Mononuclear cell (primary cell): ENCODE results near the genes CLEC2B, KLRF2, KLRC4, PRH1, TAS2R13, TAS2R43 and TAS2R30.

DNA sequence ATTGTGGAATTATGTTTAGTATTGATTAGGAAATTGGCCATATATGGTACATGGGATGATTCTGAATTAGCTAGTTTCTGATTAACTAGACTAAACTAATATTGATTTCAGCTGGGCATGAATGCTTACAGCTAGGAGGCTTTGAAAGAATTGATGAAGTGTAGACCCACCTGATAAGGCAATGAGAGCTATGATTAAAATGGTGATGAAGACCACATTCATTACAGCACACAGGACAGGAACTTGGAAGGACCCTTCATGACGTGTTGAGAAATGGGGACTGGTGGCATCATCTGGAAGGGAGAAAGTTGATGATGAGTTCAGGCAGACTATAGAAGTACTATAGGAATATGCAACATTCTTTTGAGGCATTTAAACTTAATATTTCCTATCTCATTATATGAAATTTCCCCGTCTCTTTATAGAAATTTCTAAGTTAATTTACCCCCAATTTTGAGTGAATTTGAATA lies 4.5 kb downstream of the CD69 start:
- RRBS: no CpG with 5 or more reads among the region's 2 CpGs

GRCh38 chr12:9776112-9776425 lies 15.4 kb upstream of the CD69 start:
- RRBS: no CpG with 5 or more reads among the region's 2 CpGs

DNA sequence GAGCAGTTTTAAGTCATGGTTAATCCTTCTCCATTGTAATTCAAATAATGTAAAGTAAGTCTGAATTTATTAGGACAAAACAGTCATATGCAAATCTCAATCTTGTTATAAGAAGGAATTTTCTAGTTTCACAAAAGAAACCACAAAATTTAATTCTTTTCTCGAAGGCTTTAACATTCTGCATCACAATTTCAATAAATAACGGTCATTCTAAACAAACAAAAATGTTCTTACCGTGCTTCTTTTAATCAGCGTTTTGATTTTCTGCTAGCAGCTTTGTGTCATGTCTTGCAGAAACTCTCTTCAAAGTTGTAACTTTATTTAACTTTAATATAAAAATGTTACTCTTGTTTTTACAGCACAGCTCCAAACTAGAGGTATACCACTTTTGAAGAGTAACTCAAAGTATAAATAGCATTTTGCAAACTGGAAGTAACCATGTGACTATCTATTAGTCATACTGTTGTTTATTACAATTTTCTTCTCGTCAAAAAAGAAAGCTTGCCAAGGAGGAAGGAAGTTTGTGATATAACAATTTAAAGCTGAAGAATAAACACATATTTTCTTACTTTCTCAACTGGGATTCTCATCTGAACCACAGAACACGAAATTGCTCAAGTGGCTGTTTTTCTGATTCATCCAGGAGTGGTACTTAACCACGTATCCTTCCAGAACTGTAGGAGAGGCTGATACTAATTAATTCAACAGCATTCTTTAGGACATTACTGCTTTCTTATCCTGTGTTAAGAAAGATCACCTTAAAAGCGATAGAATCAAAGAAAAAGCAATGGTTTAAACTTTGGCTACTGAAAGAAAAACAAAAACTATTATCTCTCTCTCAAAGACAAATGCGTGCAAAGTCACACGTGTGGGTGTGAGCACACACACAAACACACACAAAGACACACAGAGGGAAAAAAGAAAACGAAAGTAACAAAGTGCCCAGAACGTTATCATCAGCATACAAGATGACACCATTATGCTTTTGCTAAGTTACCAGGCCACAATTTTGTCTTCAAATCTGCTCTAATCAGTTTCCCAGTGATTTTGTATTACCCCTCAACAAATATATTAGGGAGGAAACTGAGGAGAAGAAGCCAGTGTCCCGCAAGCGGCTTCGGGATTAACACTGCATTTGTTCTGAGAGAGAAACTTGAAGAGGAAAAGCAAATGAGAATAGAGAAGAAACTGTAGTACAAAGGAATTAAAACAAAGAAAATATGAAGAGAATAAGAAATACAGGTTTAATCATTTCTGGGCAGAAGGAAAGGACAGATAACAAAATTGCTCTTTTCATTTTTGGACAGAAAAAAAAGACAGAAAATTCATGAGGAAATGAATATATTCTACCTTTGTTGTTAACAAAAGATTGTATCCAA lies at the start of gene CLEC2B:
TSS of gene CLEC2B (minus strand) at position 384 of the 1,379 bp plus-strand sequence.
- RRBS: no CpG with 5 or more reads among the region's 15 CpGs

- RRBS: no CpG with 5 or more reads among the region's 5 CpGs
These were observed at the start of gene KLRF2 for GRCh38 chr12:9881212-9881768. Gene KLRF2, plus strand, starts transcription at chr12:9881489.

- RRBS: no CpG with 5 or more reads among the region's 5 CpGs
These were observed 11.0 kb downstream of the OLR1 start for GRCh38 chr12:10160915-10161276.

- RRBS: no CpG with 5 or more reads among the region's 26 CpGs
These were observed 480 bp upstream of the GABARAPL1 start for GRCh38 chr12:10212143-10212650.

- RRBS: no CpG with 5 or more reads among the region's 5 CpGs
These were observed 18.7 kb upstream of the KLRD1 start for GRCh38 chr12:10288824-10289455.

GRCh38 chr12:10363519-10364378 lies 26.1 kb downstream of the KLRK1 start:
- RRBS: no CpG with 5 or more reads among the region's 14 CpGs

DNA sequence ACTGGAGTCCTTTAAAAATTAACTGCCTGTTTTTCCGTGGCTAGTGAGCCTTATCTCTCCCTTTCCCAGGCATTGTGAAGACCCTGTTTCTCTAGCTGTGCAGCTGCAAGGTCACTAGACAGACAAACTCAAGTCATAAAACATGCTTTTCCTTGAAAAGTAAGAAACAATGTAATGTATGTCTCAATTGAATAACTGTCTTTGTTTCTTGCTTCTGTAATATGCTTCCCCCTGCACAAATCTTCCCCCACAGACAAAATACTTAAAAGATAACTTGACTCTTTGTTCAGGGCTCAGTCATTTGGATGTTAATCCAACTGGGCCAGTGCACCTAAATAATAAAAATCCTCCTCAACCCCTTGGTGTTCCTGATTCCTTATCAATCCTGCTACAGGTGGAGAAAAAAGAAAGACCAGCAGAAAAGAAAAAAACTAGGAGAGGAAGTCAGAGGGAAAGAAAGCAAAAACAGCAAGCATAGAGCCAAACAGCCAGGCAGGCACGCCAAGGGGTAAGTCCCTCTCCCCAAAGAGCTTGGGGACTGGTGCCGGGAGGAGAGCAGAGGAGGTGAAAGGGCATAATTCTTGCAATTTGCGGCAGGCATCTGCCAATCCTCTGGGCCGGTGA lies 21.7 kb downstream of the KLRK1 start:
- RRBS: no CpG with 5 or more reads among the region's 5 CpGs

GRCh38 chr12:10409279-10409775 lies at the start of gene KLRC4:
Gene KLRC4, minus strand, starts transcription at chr12:10409757.
- RRBS: no CpG with 5 or more reads among the region's 1 CpG

DNA sequence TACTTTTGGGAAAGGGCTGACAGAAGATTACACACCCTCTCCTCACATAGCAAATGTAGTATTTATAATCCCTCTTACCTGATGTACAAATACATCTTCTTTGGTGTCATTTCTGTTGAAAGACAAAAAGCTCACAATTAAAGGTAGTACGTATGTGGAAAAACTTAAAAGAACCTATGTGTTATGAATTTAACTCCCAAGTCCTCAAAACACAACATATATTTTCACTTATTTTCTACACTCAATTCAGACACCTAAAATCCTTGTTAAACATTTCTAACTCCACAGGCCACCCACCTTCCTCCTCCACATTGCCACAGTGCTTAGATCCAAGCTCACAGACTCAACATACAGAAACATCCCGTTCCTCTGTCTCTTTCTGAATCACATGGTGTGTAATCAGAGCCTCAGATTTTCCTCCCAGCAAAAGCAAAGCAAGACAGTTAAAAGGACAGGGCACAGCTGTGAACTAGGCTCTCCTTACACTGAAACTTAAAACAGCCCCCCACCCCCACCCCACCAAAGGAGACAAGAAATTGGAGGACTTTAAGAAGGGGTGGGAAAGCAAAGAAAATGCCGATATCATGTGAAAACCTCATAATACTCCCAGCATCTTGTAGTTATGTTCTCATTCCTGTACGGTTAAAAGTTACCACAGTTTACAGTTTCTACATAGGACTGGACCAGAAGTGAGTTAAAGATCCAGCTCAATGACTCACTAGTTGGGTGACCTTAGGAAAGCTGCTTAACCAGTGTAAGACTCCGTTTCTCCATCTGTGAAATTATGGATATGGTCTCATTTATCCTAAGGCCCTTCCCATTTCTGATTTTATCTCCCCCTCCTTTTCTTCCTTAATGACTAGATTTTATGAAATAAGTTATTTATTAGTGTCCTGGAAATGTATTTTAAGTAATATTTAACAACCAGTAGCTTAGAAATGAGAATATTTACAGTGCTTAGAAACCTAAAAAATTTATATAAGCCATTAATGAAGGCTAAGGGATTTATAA lies 4.8 kb downstream of the YBX3 start:
- RRBS: no CpG with 5 or more reads among the region's 5 CpGs

DNA sequence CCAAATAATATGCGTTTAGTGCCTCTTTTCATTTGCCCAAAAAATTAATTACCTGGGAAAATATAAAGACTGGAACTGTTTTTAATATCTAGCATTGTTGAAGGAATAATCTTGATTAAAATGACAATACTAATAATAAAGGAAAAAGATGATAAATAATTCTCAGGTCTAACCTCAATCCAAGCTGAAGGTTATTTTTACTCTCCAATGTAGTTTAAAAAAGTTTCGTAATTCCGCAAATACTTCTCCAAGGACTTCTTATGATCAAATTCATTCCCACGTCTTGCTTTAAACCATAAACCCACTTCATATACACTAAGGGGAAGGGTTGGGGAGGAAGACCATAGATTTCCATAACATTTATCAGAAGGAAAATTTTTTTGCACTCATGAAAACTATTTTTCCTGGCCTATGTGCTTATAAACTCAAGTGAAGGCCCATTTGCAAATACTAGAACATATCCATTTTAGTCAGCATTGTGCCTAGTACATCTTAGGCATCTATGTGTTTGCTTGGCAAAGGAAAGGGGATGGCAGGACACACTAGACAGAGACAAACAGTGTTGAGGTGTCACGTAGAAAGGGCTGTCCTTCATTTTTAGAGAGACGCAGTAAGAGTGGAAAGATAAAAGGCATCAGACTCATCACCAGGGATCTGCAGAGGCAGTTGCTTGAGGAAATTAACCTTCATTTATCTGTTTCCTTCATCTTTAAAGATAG lies 2.3 kb downstream of the YBX3 start:
- RRBS: no CpG with 5 or more reads among the region's 6 CpGs

GRCh38 chr12:10884130-10884397 lies at the start of gene PRH1:
Gene PRH1, minus strand, starts transcription at chr12:10884255.
- RRBS: no CpG with 5 or more reads among the region's 2 CpGs

DNA sequence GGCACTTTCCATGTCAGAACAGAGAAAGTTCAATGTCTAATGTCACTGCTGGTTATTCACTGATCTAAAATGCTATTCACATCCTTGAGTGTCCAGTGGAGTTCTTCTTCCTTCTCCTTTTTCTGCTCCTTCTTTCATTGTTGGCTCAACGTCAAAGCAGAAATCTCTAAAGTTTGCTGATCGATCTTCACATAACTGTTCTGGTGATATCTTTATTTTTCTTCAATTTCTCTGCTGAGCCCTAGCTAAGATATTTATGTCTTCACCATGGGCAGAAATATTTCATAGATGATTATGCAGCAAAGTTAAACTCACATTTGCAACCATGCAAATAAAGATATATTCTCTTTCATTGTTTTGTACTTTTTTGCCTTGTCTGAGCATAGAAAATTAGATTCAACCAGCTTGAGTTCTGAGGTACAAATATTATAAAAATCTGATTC lies at the start of gene TAS2R13:
TSS of gene TAS2R13 (minus strand) at position 276 of the 443 bp plus-strand sequence.
- RRBS: no CpG with 5 or more reads among the region's 2 CpGs

GRCh38 chr12:11092064-11092478 lies at the start of gene TAS2R43:
Gene TAS2R43, minus strand, starts transcription at chr12:11092313.
- RRBS: no CpG with 5 or more reads among the region's 7 CpGs

- RRBS: no CpG with 5 or more reads among the region's 6 CpGs
These were observed at the start of gene TAS2R30 for GRCh38 chr12:11134359-11135066. Gene TAS2R30, minus strand, starts transcription at chr12:11134644.

- RRBS: no CpG with 5 or more reads among the region's 6 CpGs
These were observed 10.6 kb upstream of the TAS2R30 start for GRCh38 chr12:11144948-11145590.

- RRBS: no CpG with 5 or more reads among the region's 9 CpGs
These were observed 101.7 kb upstream of the ETV6 start for GRCh38 chr12:11547802-11548152.

DNA sequence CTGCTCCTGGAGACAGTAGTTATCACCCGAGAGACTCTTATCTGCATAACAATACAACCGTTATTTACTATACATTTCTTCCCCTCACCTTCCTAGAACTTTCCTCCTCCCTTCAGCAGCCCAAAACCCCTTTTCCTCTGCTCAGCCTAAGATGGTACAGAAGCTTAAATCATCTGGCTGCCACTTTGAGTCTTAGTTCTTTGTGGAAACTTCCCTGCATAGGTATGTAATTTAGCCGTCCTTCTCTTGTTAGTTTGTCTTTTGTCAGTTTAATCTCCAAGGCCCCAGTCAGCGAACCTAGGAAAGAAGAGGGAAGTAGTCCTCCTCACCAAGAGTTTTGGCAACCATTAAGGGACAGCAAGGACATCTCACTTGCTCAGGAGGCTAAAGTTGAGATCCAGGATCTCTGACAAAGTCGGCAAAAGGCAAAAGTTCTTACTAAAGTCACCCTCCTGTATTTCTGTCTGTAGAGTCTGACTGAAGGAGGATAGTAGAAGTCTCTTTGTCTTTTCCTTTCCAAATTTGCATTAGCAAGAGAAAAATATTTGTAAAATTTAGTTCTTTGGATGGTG lies 40.2 kb upstream of the ETV6 start:
- RRBS: no CpG with 5 or more reads among the region's 5 CpGs

DNA sequence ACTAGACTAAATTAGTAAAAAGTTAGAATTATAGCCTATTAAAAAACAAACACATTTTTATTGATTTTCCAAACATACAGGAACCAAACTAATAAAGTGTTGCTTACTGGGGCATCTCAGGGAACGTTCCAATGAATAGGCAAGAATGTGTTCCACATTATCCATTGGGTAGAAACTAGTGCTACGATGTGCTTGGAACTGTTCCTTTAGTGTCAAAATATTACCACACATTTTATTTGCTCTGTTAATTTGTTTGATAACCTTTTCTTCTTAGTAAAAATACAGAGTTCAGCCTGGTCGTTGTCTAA lies 5.9 kb downstream of the ETV6 start:
- RRBS: no CpG with 5 or more reads among the region's 3 CpGs